Aortic smooth muscle cell (primary cell): Measurements from ENCODE around the gene CTSC.

DNA sequence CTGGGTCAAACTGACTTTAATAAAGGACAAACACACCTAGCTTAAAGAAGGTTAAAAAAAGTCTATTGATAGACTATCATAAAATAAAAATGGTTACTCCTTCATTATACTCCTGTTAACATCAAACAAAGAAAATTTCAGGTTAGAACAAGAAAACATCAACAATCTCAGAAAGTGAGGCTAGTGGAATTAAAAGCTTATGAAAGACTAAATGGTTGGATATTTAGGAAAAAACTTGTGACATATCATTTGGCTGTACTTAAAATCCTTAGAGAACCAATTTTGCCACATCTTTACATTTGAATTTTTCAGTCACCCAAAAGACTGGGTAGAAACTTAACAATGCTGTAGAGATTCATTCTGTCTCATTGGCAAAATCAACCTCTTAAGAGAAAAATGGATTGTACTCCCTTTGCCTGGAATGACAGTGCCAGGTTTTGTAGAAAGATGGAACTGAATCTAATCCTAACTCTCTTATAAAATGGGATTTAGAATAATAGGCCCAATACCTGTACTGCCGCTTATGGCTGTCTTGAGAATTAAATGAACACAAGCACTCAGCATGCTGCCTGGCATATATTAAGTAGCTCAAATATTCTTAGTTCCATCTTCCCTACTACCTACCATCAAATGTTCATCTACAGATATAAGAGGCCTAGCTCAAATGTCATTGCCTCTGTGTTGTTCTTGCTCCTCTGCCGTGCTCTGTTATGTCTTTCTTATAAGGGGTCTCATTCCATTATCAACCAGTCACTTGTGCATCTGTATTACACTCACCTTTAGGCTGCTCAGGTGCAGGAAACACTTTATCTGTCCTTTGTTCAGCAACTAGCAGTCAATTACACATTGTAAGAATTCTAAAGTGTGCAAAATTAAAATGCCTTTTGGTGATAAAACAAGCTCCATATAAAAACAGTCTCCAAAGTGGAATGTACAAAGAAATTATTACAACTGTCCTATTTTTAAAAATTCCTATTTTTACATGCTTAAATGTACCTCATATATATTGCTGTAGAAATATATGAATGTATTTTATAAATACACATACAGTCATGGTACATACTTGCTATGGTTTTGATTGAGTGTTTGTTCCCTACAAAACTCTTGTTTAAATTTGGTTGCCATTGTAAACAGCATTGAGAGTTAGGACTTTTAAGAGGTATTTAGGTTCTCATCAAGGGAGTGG lies 104.5 kb downstream of the PICALM start:
- RRBS = no CpG with 5 or more reads among the region's 2 CpGs

DNA sequence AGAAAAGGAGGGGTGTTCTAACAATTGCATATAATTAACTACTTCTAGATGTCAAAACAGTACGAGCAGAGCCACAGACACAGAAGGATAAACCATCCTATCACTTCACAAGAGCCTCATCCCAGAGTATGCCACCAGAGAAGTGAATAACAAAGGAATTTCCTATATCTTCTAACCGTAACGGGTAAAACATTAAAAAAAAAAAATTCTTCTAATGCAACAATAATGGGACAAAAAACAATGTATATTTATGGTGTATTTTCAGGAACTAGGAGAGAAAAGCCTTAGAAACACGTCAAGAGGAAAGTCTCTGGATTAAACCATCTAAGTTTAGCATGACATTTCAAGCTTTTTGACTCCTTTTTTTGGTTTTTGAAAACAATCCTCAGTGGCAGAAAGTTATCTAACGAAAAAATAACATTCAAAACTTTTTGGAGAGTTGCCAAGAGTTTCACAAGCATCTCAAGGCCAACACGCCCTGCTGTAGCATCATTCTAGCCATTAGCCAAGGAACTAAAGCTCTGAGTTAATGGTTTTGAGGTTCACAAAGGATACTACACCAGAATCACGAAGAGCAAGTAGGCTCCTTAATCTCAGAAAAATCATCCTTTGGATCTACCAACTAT lies 94.9 kb downstream of the PICALM start:
- RRBS = no CpG with 5 or more reads among the region's 7 CpGs

DNA sequence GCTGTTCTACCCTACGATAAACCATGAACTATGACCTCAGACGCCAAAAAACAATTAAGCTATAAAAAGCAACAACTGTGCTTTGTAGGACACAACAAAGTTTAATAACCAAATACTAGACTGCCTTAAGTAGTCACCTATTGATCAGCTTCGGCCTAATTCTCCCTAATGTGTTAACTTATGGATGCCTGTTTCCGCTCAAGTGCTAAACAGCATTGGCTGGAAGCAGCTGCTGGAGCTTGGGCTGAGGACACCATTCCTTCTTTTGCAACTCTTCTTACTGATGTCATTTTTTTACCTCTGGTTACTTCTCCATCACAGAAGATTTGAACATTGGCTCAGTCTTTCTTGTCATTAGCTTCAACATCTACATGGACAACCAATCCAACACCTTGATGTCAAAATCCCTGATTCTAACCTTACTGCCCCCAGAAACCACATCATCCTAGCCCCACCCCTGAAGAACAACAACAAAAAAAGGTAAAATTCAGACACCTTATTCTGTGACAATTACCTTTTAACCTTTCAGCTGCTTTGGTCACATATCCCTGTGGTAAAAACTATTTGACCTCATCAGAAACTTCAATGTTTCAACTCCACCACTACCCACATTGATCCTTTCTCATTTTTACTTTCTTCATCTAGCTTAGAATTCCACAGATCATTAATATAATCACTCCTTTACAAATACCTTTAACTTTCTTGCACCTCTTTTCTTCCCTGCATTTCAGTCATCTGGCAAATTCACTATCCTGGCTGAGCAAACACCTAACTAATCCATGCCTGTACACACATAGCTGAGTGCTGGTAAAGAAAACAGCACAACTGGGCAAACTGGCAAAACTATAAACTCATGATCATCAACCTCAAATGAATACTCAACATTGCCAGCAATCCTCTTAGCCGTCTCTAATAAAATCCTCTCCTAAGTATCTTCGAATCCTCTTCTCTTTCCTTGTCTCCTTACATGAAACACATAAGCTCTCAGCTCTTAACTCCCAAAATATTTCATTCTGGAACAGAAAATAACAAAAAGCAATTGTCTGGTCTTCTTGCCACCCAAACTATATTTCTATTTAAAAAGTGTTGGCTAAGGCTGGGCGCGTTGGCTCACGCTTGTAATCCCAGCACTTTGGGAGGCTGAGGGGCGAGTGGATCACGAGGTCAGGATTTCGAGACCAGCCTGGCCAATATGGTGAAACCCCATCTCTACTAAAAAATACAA lies 52.6 kb downstream of the PICALM start:
- RRBS = no CpG with 5 or more reads among the region's 12 CpGs

DNA sequence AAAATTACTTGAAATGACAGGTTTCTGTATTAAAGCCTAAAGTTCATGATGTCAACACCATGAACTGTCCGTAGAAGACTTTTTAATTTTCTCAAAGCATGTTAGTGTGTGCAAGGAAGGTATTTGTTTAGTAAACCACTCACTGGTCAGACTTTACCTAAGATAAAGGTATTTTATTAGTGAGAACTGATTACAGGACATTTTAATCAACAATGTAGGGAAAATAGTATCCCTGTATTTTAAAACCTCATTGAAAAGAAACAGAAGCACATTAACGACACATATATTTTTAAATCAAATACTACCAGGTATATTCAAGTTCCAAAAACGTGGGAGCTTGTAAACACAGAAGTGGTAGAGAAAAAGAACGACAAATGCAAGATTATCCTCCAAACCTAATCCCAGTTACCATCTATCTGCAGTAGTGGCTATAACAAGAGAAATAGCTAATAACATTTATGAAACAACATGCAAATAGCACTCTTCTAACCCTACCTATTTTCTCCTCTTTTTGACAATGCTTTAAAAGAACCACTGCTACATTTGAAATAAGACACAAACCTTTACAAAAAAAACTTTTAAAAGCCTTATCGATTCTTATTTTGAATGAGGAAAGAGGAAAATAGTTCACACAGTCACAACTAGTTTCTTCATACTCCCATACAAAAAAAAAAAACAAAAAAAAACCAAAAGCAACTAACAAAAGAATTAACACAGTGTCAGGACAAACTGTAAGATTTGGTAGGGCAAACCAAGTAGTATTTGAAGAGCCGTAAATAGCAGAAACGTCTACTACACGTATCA lies 2.6 kb downstream of the PICALM start:
- RRBS = no CpG with 5 or more reads among the region's 8 CpGs

DNA sequence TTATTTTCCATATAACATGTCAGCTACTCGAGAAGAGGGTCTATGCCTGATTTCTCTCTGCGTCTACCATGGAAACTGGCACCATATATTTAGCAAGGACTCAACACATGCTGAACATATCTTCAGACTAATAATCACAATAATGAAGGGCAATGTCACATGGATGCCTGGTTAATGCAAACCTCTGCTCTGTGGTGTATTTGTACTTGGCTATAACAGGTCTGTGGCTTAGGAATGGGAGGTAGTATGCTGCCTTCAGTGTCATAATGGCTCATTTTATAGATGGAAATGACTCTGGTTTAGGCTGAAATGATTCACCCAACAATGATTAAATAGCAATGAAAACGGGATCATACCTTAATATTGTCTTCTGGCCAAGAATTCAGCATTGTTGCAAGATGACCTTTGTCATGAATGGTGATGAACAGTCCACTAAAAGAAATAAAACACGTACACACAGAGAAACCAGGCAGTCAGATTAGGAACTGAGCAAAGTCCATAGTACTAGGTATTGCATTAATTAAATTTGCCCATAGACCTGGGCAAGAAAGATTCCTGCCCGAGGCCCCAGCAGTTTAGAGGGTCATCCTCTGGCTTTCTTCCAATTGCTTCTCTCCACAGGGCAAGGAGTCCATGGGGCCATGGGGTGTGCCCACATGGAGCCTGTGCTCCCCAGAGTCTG lies 133.9 kb downstream of the CCDC81 start:
- RRBS = no CpG with 5 or more reads among the region's 5 CpGs

GRCh38 chr11:86567323-86567732 lies 192.6 kb downstream of the CCDC81 start:
- RRBS = no CpG with 5 or more reads among the region's 3 CpGs

GRCh38 chr11:86597102-86597786 lies 203.1 kb upstream of the PRSS23 start:
- RRBS = no CpG with 5 or more reads among the region's 9 CpGs

GRCh38 chr11:86743359-86744156 lies 56.8 kb upstream of the PRSS23 start:
- RRBS = no CpG with 5 or more reads among the region's 5 CpGs

- RRBS = no CpG with 5 or more reads among the region's 21 CpGs
Measured at GRCh38 chr11:86807697-86808504, 7.6 kb downstream of the PRSS23 start.

DNA sequence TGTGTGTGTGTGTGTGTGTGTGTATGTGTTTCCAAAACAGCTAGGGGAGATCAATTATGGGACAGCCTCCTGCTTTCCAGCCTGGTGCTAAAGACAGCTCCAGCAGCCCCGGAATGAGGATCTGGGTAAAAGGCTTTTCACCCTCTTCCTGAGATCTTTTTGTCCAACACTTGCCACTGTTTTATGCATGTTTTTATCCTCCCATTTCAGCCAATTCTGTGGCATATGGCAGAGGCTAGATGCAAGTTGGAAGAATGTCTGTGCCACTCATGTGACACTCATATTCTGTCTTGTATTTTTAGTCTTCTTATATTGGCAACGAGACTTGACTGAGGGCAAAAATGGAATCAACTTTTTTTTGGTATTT lies 1.5 kb upstream of the FZD4 start:
- RRBS = no CpG with 5 or more reads among the region's 2 CpGs

- RRBS = no CpG with 5 or more reads among the region's 3 CpGs
Measured at GRCh38 chr11:87024353-87024552, 13.5 kb upstream of the TMEM135 start.

DNA sequence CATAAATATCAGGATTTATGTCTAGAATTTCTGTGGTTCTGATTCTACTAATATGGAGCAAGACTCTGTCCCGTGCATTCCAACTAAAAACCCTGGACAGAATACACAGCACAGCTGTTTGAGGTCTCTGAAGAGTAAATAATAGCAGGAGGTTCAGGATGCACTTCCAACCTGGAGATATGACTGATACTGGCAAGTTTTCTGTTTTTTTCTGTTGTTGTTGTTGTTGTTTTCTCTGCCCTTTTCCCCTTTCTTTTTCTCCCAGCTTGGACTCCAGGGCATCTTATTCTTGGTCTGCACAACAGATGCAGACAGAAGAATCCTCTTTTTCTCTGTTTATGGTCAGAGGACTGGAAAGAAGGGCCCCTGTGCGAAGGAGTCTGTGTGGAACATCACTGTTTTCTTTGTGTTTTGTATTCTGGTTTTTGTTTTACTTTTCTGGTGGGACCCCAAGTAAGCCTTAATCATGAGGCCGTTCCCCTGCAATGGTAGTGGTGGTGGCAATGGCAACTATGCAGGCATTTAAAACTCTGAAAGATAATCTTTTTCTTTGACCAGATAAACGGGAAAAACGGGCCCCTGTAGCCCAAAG lies 142.1 kb downstream of the TMEM135 start:
- RRBS = no CpG with 5 or more reads among the region's 5 CpGs

DNA sequence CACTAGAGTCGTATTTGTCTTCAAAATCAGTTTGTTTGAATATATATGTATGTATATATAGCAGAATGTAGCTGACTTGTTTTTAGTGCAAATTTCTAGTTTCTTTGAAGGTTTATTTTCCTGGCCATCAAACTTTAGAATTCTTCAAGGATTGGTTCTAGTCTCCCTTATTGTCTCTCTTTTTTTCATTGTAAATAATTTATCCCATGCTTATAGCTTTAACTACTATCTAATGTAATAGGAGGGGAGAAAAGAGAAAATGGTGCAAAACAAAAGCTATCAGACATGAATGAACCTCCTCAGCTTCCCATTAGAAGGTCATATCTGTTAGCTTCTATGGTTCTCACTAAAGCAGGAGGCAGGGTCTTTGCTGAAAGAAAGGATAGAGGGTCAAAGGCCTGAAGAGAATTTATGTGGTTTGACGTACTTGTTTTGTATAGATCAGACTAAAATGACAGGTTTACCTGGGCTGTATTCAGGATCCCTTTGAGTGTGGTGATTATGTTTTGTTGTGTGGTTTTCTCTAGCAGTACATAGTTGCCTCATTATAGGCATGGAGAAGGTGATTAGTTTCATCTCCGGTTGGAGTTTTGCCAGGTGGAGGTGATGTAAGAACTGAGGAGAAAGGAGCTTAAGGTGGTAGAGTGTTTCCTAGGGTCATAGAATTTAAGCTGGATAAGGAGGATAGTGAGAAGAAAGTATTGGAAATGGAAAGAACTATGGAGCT lies 228.8 kb downstream of the TMEM135 start:
- RRBS = no CpG with 5 or more reads among the region's 3 CpGs

DNA sequence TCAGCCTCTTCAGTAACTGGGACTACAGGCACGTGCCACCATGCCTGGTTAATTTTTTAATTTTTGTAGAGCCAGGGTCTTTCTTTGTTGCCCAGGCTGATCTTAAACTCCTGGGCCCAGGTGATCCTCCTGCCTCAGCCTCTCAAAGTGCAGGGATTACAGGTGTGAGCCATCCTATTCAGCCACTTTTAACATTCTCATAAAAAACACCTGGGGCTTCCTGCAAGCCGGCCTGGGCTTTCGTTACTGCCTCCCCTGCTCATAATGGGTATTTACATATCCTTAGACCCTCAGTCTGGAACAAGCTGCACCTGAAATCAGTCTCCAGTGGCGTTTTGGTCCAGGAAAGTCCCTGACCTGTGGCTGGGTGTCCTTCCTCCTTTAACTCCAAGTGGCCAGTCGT lies 320.7 kb downstream of the TMEM135 start:
- RRBS = no CpG with 5 or more reads among the region's 5 CpGs

DNA sequence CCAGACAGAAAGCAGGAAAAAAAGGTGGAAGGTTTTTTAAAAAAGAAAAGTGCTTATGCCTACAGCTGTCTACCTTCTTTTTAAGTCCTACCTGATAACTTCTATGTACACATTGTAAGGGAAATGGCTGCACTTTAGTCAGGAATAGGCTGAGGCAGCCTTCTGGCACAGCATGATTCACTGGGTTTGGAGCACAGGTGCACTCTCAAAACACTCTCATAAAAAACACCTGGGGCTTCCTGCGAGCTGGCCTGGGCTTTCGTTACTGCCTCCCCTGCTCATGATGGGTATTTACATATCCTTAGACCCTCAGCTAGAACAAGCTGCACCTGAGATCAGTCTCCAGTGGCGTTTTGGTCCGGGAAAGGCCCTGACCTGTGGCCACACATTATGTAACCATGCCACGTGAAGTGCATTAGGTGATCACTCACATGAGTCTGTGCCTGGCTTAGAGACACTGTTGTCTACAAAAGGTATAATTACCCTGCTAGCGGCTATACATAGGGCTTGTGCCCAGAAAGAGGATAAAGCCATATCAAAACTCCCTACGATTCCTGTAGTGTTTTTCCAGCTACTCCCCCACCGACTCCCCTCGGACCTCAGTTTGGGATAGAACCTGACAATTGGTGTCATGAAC lies 321.7 kb downstream of the TMEM135 start:
- RRBS = no CpG with 5 or more reads among the region's 9 CpGs

- RRBS = no CpG with 5 or more reads among the region's 66 CpGs
Measured at GRCh38 chr11:88337077-88338305, at the start of gene CTSC. Gene CTSC (minus strand): TSS chr11:88337736.

DNA sequence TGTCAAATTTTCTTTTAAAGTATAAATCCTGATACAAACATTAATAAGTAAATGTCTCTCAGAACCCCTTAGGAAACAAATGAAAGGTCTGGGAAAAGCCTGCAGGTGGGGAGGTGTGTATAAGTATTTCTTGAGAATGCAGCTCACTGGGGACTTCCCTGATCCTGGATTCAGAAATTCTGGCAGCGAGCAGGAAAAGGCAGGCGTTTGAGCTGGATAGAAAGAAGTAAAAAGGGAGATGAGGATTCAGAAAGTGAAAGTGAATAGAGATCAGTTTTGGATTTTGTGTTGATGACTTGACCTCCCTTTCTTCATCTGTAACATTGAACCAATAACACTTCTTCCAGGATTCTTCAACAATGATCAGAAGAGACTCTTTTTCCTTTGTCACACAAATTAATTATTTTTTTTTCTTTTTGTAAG lies 68.4 kb upstream of the CTSC start:
- RRBS = no CpG with 5 or more reads among the region's 2 CpGs

GRCh38 chr11:89495709-89496555 lies 4.8 kb upstream of the NOX4 start:
- RRBS = no CpG with 5 or more reads among the region's 3 CpGs

DNA sequence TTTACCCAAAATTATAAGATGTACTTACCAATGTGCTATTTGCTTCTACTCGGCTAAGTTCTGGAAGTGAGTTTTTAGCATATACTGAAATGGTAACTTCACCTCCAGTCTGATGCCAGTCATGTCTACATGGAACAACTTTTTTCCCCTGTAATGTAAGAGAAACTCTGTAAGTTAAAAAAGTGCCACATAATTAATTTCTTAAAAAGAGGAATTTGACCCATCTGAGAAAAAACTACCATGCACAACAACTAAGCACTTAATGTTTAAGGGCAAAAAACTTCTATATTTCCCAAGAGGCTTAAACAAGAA lies 19.6 kb downstream of the CHORDC1 start:
- RRBS = no CpG with 5 or more reads among the region's 1 CpG